Metastatic Liver Carcinoma in the Adrenal Gland (tissue), 2 donors: ENCODE measurements around a stretch of chr21.

- PRO-cap, 2 experiments: no peak in any of the 2 experiments
Measured at GRCh38 chr21:45498404-45498761, 43.9 kb downstream of the SLC19A1 start.

- PRO-cap, 2 experiments: no peak in any of the 2 experiments
Measured at GRCh38 chr21:45529764-45530724, 12.2 kb downstream of the SLC19A1 start.

GRCh38 chr21:45554362-45554823 is 12.2 kb upstream of the SLC19A1 start:
- PRO-cap, 2 experiments: no peak in any of the 2 experiments

DNA sequence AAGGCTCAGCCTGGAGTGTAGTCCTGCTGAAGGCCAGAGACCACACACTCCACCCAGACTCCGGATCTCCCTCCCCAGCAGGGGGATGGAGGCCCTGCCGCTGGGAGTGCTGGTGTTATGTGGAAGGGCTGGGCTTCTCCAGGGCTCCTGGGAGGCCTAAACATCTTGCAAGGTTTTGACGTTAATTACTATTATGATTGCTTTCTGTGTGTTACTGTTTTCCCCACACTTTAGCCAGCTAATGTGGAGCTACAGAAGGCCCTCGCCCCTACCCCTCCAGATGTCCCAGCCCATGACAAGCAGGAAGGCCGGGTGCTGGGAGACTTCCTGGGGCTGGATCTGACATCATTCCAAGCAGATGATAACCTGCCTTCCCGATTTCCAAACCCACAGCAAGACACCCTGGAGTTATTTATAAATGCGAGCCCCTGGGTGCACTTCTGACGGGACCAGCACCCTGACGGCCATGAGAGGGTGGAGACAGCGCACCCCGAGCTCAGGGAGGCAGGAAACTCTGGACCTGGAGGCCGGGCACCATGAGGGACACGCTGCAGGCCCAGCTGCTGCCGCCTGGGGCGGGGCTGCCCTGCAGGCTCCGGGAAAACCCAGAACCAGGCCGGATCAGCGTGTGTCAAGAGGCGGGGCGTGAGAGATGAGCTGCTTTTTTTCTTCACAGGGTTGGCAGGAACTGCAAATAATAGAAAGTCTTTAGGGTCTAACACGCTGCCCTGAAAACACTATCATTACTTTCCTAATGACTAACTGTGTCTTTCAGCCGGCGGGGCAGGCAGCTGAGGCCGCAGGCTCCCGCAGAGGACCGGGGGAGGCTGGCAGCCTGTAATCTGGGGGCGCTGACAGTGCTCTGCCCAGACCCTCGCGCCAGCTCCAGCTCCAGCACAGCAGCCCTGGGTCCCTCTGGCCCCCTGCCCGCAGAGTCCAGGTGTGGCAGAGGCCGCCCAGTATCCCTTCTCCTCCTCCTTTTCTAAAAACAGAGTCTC is 2.6 kb upstream of the PCBP3 start:
- PRO-cap, 2 experiments: no peak in any of the 2 experiments

DNA sequence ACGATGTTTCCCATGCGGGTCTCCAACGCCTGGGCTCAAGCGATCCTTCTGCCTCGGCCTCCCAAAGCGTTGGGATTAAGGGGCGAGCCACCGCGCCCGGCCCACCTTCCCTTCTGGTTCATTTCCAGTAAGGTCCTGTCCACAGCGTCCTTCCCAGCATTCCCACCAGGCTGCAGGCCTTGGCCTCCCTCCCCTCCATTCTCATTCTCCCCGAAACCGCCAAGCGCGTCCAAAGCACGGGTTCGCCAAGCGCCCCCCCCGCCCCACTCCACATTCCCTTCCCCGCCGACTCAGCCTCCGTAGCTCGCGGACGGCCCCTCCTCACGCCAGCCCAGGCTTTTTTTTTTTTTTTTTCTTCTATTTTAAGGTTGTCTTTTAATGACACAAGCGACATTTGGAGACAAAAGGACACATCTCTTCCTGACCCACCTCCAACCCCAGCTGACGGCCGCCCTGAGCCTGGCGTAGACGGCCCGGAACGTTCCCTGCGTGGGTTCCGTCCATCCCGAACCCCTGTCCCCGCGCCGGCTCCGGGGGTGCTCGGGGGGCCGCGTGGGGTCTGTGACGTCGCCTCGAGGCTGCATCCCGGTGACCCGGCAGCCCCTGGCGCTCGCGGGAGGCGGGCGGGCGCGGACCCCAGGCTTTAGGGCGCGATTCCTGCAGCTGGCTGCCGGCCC is 1.7 kb upstream of the PCBP3 start:
- PRO-cap, 2 experiments: no peak in any of the 2 experiments

- PRO-cap, 2 experiments: no peak in any of the 2 experiments
Measured at GRCh38 chr21:45830159-45830881, 151.2 kb upstream of the COL6A1 start.

DNA sequence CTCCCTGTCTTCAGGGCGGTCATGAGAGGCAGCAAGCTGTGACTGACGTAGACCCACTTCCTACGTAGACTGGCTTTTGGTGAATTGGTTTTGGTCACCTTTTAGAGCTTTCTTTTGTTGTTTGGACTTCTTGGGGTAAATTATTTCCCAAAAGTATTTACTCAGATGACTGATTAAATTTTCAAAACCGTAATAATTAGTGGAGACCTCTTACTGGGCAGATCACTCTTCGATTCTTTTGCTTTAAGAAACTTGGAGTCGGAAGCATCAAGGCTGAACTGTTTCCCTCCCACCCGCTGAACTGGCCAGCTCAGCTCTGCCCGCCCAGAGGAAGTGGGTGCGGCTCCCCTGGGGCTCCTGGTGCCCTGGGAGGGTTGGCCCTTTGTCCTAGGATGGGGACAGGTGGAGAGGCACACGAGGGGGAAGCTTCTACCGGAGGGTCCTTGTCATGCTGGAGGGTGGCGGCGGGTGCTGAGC is 64.5 kb upstream of the COL6A1 start:
- PRO-cap, 2 experiments: no peak in any of the 2 experiments

- PRO-cap, 2 experiments: no peak in any of the 2 experiments
Measured at GRCh38 chr21:45976591-45977151, 4.9 kb upstream of the COL6A1 start.

DNA sequence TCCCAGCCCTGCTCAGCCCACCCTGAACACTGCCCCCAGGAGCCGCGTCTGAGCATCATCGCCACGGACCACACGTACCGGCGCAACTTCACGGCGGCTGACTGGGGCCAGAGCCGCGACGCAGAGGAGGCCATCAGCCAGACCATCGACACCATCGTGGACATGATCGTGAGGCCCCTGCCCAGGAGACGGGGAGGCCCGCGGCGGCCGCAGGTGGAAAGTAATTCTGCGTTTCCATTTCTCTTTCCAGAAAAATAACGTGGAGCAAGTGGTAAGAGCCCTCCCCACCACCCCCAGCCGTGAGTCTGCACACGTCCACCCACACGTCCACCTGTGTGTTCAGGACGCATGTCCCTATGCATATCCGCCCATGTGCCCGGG is 5.3 kb downstream of the COL6A1 start:
- PRO-cap, 2 experiments: no peak in any of the 2 experiments

GRCh38 chr21:46031690-46031889 is 50.0 kb downstream of the COL6A1 start:
- PRO-cap, 2 experiments: no peak in any of the 2 experiments

GRCh38 chr21:46055756-46056272 is 42.1 kb upstream of the COL6A2 start:
- PRO-cap, 2 experiments: no peak in any of the 2 experiments

DNA sequence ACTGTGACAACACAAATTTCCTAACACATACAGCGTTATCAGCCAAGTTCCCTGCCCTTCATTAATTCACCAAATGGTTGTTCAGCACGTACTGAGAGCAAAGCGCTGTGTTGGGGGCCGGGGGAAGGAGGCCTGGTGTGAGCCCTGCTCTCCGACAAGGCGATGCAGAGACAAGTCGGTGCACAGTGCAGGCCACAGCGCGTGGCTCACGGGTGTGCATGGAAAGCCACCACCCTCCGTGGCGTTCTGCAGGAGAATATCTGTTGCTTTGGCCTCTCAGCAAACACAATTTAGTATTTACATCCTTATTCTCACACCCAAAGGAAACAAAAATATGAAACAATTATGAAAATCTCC is 31.7 kb upstream of the COL6A2 start:
- PRO-cap, 2 experiments: no peak in any of the 2 experiments

DNA sequence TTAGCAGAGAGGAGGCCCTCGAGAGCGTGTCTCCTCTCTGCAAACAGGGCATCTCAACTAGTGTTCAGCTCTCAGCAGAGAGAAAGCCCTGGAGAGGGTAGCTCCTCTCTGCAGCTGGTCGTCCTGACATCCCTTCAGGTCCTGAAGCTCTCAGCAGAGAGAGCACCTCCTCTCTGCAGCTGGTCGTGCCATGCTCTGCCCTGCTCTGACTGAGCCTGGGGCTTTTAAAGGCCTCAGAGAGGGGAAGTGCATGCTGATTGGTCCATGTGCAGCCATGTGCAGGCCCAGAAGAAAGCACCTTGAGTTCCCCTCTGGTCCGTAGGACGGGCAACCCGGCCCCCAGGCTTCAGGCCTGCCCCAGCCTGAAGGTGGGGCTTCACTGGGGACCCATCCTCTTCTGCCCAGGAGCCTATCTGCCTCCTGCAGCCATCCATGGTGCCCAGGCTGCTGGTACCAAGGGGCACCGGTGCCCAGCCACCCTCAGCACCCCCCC is 11.2 kb downstream of the COL6A2 start:
- PRO-cap, 2 experiments: no peak in any of the 2 experiments

GRCh38 chr21:46128007-46128908 is 27.1 kb downstream of the FTCD start:
- PRO-cap, 2 experiments: no peak in any of the 2 experiments

DNA sequence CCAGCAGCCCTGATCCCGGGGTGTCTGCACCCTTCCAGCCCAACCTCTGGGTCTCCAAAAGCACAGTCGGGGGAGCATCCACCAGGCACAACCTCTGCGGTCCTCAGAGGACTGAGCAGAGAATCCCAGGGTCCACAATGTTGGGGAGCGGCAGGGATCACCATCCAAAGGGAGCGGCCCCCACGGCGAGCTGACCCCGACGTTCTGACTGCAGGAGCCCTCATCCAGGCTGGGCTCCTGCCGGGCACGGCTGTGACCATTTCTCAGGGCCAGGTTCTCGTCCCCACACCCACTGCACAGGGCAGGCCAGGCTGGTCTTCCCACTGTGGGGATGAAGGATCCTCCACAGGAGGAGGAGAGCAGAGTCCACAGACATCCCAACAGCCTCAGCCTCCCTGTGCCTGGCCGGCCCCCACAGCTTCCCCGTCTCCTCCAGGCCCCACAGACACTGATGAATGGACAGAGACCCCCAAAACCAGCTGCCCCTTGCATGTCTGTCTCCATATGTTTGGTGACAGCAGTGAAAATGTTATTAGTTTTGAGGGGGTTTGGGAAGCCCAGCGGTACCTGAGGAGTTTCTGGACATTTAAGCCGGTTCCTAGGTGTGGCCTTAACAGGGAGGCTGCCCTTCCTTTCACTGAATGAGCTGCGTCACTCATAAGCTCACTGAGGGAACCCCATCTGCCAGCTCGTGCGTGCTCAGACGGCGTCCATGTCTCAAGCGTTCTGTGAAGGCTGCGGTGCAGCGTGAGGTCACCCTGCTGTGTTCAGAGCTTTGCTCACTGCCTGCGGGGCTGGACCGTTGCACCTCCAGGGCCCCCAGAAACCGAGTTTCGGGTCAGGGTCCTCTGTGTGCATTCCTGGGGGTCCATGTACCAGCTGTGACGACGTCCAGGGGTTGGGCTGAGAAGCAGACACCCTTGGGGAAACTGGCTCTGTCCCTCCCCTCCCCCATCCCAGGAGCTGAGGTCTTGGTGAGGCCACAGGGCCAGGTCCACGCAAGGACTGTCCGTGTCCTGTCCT is 24.9 kb downstream of the FTCD start:
- PRO-cap, 2 experiments: no peak in any of the 2 experiments

DNA sequence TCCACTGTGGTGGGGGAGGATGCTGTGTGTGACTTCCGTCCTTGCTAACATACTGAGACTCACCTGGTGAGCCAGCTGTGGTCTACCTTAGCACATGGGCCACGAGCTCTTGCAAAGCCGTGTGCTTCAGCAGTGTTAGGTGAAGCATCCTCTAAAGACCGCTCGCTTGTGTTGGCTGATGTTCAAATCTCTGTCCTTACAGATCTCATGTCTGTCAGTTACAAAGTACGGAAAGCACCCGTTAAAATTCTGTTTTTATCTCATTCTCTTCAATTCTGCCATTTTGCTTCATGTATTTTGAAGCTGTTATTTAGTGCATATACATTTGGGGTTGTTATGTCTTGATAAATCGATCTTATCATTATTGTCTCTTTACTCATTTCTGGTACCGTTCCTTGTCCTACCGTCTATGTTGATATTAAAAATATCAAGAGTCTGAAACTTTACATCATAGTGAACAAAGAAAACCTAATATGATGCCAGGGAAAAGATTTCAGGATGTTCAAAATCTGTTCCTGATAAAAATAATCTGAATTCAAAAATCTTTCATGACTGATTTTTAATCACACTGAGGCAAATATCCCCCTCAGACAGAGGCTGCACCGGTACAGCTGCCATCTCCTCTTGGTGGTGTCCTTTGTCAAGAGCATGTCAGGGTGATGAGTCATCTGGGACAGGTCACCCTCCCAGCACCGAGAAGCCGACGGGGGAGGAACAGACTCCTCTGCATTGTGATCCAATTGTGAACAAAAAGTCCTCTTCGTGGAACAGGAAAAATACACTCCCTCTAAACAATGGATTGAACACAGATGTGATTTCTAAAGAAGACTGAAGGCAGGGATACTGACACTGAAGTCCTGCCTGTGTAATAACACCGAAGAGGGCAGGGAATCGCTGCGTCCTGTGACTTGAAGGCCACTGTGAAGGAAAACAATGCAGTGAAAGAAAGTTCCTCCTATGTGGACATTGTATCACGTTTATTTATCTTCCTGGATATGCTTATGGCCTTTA is 4.0 kb upstream of the SPATC1L start:
- PRO-cap, 2 experiments: no peak in any of the 2 experiments

- PRO-cap, 2 experiments: no peak in any of the 2 experiments
Measured at GRCh38 chr21:46244707-46245097, 16.1 kb upstream of the LSS start.

DNA sequence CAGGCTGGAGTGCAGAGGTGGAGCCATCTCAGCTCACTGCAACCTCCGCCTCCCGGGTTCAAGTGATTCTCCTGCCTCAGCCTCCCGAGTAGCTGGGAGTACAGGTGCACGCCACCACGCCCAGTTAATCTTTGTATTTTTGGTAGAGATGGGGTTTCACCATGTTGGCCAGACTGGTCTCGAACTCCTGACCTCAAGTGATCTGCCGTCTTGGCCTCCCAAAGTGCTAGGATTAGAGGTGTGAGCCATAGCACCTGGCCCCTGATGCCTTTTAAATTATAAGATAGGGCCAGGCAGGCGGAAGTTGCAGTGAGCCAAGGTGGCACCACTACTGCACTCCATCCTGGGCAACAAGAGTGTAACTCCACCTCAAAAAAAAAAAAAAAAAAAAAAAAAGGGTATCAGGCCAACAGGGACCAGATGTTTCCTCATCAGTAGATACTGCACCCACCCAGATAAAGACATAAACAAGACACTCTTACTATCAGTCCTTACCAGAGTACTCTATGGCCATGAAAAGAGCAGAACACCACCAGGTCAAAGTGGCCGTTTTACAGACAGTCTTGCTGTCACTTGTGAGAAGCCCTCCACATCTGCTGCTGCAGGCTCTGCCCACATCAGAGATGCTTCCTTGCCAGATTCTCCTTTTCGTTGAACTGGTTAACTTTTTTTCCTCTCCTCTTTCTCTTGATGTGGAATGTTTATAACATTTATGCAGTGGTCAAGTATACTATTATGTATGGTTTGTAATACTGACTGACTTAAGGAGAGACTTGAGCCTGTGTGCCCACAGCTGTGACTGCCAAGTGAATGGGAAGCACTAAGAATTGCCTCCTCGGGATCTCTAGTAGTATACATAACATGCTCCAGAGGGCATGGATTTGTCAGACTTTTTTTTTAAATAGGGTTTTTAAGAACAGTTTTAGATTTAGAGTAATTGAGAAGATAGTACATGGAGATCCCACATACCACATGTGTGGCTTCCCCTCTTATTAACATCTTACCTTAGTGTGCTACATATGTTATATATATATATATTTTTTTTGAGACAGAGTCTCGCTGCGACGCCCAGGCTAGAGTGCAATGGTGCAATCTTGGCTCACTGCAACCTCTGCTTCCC is 3.2 kb downstream of the C21orf58 start:
- PRO-cap, 2 experiments: no peak in any of the 2 experiments

DNA sequence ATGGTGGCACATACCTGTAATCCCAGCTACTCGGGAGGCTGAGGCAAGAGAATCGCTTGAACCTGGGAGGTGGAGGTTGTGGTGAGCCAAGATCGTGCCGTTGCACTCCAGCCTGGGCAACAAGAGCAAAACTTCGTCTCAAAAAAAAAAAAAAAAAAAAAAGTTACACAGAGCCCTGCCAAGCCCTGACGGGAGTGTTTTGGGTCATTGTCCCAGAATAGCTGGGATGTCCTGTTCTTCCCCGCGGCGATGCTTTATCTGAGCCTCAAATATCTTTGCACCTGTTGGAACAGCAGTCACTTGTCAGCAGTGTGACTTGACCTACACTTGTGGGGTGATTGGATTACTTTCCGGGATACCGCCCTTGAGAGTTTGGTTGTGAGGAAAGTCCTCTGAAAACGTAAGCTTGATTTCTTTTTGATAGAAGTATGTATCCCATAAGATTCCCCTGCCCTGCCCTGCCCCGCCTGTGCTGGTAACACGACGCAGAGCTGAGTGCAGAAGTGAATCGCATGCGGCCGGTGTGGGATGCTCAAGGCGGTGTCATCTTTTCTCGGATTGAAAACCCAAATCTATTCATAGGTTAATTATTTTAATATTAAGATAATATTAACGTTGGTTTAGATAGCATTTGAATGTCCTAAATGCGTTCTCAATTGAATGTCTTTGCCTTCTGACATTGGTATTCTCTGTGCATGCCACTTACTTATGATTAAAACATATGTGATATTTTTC is 50.9 kb downstream of the PCNT start:
- PRO-cap, 2 experiments: no peak in any of the 2 experiments

GRCh38 chr21:46559160-46560055 is 45.5 kb downstream of the S100B start:
- PRO-cap, 2 experiments: peak in 2 of 2 experiments; most common minus-strand start chr21:46559810 (in 2)